Bronchial epithelial cell (primary cell): ENCODE measurements around the gene PSMB5.

- RRBS, 2 experiments: no CpG with 5 or more reads among the region's 9 CpGs
These were observed 5.6 kb downstream of the AJUBA start for GRCh38 chr14:22976374-22977567.

DNA sequence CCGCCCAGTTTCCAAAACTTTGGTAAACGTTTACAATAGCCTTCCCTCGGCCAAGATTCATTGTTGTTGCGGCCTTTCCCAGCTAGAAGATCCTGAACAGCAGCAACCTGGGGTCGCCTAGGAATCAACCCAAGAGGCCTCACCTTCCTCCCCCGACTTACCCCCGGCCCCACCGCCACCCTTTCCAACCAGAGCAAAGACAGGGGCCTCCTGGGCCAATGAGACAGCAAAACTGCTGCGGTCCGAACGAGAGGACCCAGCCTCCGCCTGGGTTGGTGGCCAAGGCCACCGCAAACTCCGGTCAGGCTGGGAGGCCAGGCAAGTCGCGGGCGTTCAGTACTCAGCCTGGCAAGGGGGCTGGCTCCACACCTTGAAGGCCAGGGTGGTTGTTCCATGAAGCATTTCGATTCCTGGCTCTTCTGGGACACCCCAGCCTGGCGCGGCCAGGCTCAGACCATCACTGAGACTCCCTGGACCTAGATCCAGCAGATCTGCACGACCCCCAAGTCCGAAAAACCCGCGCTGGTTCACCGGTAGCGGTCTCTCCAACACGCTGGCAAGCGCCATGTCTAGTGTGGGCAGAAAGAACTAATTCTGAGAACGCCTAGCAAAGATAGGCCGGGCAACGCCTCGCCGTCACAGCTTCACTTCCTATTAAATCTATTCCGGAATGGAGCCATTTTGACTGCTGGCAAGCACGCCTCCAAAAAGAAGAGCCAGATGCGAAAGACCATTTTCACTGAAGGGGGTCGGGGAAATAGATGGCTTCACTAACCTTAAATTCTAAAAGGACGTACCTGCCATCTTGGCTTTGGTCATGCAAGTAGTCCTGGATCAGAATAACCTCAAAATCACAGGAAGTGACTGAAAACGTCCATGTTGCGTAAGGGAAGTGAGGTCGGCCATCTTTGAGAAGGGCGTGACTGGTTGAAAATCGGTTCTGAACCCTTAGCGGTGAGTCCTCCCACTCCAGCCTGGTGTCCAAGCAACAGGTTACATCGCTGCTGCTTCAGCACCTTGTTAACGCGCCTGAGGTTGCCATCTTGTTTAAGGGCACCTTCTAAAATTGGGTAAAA is at the start of gene PSMB5:
PSMB5 (minus strand) TSS at position 586 of the 1,076 bp plus-strand sequence.
- RRBS, 2 experiments: 1 to 4% methylated on average over 8 of the region's 47 CpGs

DNA sequence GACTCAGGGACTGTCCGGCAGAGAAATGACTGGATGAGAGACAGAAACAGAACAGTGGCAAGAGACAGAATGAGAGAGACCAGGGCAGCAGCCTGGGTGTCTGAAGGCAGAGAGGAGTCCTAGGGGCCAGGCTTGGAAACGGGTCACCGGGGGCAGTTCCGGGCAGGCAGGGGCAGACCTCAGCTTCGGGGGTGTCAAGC is 899 bp downstream of the CDH24 start:
- RRBS, 2 experiments: 4 to 7% methylated on average over 1 of the region's 5 CpGs

DNA sequence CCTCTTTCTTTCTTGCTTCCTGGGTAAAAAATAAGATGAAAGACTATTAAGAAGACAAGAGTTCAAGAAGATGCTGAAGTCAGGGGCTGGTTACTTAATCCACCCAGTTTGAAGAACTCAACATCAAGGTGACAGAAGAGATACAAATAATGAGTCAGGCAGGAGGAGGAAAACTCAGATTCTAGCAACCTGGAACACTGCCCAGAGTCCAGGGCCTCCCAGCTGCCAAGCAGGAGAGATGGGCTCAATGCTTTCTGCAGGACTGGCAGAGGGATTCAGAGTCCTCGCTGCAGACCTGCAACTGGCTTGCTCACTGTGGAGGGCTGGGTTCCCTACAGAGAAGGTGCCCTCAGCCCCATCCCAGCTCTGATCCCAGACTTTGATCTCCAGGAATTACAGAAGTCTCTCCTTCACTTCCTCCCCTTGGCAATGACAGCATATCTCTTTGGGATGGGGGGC is 28.6 kb upstream of the CEBPE start:
- RRBS, 2 experiments: no CpG with 5 or more reads among the region's 1 CpG

GRCh38 chr14:23153833-23154942 is 29.3 kb downstream of the SLC7A8 start:
- RRBS, 2 experiments: no CpG with 5 or more reads among the region's 31 CpGs

DNA sequence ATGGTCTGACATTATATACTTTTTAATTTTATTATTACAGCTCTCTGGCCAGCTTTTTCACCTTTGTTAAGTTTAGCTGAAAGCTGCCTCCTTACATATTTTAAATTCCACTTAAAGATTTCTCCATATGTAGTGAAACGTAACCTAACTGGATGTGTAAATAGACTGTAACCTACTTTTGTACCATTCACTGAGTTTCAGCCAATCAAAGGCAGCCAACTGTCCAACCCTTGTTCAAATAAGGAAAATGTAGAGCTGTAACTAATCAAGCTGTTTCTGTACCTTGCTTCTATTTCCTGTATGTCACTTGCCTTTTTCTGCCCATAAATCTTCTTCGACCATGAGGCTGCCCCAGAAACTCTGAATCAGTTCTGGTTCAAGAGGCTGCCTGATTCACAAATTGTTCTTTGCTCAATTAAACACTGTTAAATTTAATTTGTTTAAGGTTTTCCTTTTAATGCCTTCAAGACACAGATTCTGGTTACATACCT is 6.3 kb downstream of the SLC7A8 start:
- RRBS, 2 experiments: no CpG with 5 or more reads among the region's 2 CpGs

- RRBS, 2 experiments: no CpG with 5 or more reads among the region's 8 CpGs
These were observed 5.7 kb downstream of the PPP1R3E start for GRCh38 chr14:23296891-23297486.

DNA sequence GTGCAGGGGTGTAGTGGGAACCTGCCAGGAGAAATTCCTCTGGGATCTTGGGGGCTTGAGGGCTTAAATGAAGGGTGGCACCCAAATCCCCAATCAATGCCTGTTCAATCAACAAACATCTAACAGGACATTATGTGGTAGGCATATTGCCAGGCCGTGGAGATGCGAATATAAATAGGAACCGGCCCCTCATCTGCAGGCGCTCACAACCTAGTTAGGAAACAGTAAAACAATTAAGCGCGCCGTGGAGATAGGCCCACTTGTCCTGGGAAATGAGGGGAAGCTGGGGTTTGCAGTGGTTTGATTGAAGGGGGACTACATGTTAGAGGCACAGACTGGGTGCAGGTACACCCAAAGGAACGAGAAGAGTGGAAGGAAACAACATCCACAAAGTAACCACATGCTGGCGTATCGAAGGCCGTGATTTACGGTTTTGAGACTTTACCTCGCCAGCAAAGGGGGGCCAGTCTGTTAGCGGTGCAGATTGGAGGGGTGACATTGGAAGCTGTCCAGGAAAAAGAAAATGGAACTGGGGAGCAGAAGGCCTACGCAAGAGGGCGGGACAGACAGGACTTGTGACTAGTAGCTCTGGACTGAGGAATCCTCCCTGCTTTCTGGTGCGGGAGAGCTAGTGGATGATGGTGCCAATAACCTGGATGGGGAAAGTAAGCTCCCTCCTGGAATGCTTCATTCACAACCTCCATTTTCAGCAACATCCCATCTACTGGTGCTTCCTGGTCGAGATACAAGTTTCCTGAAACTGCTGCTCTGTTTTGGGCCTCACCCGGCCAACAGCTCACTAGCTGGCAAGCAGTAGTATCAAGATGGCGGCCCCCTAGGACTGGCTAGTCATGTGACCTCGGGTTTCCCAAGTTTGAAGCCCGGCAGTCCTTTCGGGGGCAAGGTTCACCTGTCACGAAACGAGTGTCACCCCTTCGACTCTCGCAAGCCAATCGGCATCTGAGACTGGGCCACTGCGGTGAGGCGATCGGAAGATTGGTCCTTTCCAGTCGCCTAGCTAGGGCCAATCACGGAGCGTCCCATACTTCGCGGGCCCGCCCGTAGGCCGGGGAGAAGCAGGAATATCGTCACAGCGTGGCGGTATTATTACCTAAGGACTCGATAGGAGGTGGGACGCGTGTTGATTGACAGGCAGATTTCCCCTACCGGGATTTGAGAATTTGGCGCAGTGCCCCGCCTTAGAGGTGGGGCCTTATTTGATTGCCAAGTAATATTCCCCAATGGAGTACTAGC is 708 bp upstream of the PABPN1 start:
- RRBS, 2 experiments: 2% methylated on average over 10 of the region's 48 CpGs

DNA sequence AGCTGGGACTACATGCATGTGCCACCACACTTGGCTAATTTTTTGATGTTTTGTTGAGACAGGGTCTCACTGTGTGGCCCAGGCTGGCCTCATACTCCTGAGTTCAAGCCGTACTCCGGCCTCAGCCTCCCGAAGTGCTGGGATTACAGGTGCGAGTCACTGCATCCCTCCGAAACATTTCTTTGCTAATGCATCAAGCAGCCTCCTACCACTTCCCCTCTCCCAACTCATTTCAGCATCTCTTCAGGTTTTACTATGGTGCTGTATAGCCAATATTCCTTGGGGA is 2.3 kb upstream of the SLC22A17 start:
- RRBS, 2 experiments: no CpG with 5 or more reads among the region's 5 CpGs

DNA sequence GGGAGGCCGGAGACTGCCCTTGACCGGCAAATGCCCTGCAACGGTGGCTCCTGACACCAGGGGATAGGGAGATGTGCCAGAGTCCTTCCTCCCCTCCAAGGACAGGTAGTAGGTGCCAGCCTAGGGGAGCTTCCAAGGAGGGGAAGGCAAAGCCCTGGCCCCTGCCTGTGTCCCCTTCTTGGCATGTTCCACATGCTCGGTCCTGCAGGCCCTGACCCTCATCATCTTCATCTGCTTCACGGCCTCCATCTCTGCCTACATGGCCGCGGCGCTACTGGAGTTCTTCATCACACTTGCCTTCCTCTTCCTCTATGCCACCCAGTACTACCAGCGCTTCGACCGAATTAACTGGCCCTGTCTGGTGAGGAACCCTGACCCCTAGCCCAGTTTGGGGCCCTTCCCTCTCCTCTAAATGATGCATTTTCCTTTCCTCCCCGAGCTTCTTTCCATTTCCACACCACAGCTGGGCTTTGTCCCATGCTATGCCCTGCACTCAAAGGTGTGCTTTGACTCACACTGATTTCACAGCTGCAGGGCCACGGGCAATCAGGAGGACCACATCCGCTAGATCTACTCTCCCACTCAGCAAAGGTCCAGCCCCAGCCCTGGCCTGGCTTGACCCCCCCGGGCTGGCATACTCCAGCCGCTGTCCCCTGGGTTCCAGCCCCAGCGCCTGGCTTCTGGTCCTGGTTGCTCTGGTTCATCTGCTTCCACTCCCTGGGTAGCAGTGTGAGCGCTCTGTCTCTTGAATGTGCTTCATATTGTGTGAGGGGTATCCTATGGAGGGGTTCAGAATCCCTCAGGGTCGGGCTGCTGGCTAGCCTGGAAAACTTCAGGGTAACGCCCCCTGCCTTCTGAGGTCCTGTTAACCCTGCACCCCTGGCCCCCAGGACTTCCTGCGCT is 1.5 kb downstream of the CMTM5 start:
- RRBS, 2 experiments: no CpG with 5 or more reads among the region's 21 CpGs

DNA sequence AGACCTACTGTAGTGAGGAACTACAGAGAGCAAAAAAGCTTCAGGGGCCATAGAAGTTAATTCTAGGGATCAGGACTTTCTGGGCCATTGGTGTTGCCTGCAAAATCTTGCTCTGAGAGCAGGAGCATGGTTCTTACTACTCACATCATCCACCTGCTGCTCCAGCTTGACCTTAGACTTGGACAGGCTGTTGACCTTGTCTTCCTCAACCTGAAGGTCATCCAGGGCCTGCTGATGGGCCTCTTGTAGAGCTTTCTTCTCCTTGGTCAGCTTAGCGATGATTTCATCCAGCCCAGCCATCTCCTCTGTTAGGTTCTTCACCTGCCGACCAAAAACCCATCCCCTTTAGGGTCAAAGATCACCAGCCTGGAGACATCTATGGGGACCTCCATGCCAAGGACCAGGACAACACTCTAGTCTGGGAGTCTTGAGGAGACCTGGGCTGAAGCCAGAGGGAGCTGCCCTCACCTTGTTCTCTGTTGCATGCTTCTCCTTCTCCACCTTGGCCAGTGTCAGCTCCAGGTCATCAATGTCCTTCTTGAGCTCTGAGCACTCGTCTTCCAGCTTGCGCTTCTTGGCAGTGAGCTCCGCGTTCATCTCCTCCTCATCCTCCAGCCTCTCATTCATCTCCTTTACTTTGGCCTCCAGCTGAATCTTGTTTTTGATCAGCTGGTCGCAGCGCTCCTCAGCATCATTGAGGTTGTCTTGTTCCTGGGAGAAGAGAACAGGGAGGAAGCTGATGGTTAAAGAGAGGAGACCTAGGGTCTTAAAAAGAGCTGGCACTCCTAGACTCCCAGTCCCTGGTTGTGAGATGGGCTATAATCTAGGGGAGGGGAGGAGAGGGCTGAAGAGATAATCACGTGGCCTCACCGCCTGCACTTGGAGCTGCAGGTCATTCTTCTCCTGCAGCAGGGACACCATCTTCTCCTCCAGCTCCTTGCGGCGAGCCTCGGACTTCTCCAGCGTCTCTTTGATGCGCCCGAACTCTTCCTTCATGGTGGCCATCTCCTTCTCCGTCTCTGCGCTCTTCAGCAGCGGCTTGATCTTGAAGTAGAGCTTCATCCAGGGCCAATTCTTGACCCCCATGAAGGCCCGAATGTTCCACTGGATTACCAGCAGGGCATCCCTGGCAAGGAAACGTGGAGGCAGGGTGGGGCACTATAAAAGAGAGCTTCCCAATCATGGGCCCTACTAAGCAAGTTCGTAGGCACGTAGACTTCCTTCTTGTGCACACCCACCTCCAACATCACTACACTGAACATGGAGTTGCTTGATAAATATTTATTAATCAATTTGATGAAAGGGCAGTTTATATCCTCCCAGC is 14.4 kb downstream of the MYH6 start:
- RRBS, 2 experiments: no CpG with 5 or more reads among the region's 23 CpGs

GRCh38 chr14:23428197-23428828 is 7.1 kb downstream of the MYH7 start:
- RRBS, 2 experiments: no CpG with 5 or more reads among the region's 6 CpGs

- RRBS, 2 experiments: no CpG with 5 or more reads among the region's 6 CpGs
These were observed 12.4 kb upstream of the MYH7 start for GRCh38 chr14:23447814-23448368.

- RRBS, 2 experiments: no CpG with 5 or more reads among the region's 13 CpGs
These were observed 27.6 kb downstream of the ZFHX2 start for GRCh38 chr14:23523798-23524434.

DNA sequence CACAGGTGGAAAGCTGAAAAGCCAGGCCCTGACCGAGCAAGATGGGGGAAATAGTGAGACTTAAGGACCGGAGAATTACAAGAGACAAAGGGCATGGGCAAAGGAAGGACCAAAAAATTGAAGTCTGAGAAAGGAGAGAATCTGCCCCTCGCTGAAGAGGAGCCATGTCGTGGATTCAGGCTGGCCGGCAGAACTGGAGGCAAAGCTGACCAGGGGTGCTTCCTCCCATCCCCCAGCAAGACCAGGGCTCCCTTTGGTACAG is 12.2 kb downstream of the ZFHX2 start:
- RRBS, 2 experiments: 19% methylated on average over 3 of the region's 5 CpGs; no CpG with 5 or more reads in 1 of the 2 experiments

DNA sequence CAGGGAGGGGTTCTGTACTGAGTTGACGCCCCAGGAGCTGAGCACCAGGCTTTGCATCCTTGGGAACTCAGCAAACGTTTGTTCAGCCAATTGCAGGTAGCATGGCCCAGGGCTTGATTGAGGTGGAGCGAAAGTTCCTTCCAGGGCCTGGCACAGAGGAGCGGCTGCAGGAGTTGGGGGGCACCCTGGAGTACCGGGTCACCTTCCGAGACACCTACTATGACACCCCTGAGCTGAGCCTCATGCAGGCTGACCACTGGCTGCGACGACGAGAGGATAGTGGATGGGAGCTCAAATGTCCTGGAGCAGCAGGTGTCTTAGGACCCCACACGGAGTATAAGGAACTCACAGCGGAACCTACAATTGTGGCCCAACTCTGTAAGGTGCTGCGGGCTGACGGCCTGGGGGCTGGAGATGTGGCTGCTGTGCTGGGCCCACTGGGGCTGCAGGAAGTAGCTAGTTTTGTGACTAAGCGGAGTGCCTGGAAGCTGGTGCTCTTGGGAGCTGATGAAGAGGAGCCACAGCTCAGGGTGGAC is 654 bp downstream of the THTPA start:
- RRBS, 2 experiments: no CpG with 5 or more reads among the region's 14 CpGs

GRCh38 chr14:23612677-23613032 is 23.5 kb upstream of the DHRS2 start:
- RRBS, 2 experiments: no CpG with 5 or more reads among the region's 5 CpGs

GRCh38 chr14:24005965-24006483 is 17.3 kb downstream of the DHRS4L2 start:
- RRBS, 2 experiments: no CpG with 5 or more reads among the region's 8 CpGs